Cardiac atrium fibroblast (primary cell): Measurements from ENCODE around the gene GIMAP4.

GRCh38 chr7:149310056-149310282 is 48.0 kb downstream of the ZNF783 start:
- RAMPAGE, long total RNA: no peak

- RAMPAGE, long total RNA: no peak
Observed at GRCh38 chr7:149330839-149331432, 68.9 kb downstream of the ZNF783 start.

DNA sequence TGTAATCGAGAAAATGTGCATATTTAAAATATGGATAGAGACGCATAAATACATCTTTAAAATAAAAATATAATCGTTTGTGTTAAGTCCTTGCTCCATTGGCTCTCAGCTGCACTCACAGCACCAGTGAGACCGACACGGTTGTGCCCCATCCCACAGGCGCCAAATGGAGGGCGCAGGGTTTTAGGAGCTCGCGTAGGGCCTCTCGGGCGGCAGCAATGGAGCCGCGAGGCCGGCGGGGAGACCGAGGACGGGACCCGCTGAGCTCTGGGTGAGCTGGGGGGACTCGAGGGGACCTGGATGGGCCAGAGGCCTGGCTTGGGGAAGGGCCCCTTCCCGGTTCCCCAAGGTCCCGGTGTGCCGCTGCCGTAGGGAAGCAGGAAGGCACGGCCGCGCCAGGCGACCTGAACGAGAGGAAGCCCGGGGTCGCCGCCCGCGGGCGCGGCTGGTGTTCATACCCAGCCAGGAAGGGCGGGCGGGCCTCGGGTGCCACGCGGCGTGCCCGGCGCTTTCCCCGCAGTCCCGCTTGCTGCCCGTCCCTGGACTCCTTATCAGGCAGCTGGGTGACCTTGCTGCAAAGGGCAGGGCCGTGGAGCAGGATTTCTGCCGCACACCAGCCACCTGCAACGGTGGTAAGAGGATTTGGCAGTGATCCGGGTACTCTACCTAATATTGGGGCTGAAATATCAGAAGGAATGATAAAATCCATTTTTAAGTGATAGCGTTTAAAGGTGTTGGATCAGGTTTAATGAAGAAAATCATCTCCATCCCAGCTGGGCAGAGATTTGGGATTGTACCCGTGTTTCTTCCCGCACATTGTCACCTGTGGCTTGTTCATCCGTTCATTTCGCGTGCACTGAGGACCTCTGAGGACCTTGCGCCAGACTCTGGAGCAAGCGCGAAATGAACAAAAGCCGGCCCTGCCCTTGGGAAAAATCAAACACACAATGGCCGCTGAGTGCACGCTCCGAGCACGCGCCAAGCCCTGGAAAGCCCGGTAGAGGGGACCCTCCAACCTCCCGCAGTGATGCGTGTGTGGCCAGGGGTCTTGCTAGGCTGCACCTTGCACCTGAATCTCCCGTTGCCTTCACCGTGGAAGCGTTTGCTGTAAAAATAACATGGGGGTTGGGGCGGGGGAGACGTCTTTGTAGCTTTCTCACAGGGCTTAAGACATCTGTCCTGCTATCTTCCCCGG is 37.8 kb downstream of the ZNF777 start:
- RAMPAGE, long total RNA: no peak

DNA sequence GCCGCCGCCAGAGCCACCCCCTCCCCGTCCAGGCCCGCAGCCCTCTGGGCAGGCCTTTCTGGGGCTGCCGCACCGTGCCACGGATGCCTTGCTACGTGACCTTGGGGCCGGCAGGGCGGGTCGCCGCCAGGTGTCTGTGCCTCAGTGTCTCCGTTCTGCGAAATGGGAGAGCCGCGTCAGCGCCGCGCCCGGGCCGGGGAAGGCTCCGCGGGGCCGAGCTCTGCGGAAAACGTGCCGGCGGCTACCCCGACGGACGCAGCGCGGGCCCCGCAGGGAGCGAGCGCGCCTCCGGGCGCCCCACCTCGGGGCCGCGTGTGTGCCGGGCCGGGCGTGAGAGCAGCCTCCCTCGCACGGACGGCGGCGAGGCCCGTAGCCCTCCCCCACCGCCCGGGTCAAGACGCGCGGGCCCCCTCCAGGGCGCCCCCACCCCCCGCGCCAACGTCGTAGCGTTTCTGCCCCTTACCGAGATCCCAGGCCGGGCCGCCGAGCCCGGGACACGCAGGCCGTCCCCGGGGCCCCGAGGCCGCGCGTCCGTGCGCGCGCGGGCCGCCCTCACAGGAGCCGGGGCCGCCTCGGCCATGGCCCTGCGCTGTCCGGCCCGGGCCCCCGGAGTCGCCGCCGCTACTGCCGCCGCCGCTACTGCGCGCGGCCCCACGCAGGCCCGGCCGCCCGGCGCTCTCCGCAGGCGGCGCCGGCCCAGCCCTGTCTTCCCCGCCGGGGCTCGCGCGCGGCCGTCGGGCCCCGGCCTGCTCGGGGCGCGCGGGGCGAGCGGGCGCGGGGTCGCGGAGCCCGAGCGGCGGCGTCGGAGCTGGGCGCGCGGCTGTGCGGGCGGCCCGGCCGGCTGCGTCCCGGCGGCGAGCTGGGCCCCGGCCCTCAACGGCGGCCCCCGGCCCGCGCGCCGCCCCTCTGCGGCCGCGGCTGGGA is 1.0 kb downstream of the ZNF777 start:
- RAMPAGE, long total RNA: no peak

- RAMPAGE, long total RNA: no peak
Observed at GRCh38 chr7:149473738-149474109, 12.9 kb upstream of the ZNF777 start.

- RAMPAGE, long total RNA: no peak
Observed at GRCh38 chr7:149590113-149591150, 92.8 kb upstream of the ZNF746 start.

DNA sequence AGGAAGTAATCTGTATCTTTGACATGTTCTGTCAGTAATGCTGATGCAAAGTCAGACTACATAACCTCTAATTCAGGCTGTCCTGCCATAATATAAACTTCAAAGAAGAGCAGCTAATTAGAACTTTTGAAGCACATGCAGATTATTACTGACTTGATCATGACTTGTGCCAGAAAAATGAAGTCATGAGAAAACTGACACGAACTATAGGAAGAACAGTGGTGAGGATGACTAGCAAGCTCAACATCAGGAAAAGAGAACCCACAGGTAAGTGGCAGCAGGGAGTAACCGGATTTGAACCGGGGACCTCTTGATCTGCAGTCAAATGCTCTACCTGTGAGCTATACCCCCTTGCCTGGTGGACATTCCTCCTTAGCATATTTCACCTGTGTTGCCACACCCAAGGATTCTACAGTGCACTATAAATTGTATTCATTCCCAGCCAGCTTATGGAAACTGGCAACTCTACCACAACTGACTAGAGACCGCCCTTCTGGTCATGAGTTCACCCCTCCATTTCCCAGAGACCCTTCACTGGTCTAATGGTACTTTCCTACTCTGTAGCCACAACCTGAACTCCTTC is 97.4 kb upstream of the ZNF746 start:
- RAMPAGE, long total RNA: no peak

GRCh38 chr7:149605956-149607020 is 108.5 kb upstream of the KRBA1 start:
- RAMPAGE, long total RNA: no peak

- RAMPAGE, long total RNA: no peak
Observed at GRCh38 chr7:149635780-149636041, 79.0 kb upstream of the KRBA1 start.

DNA sequence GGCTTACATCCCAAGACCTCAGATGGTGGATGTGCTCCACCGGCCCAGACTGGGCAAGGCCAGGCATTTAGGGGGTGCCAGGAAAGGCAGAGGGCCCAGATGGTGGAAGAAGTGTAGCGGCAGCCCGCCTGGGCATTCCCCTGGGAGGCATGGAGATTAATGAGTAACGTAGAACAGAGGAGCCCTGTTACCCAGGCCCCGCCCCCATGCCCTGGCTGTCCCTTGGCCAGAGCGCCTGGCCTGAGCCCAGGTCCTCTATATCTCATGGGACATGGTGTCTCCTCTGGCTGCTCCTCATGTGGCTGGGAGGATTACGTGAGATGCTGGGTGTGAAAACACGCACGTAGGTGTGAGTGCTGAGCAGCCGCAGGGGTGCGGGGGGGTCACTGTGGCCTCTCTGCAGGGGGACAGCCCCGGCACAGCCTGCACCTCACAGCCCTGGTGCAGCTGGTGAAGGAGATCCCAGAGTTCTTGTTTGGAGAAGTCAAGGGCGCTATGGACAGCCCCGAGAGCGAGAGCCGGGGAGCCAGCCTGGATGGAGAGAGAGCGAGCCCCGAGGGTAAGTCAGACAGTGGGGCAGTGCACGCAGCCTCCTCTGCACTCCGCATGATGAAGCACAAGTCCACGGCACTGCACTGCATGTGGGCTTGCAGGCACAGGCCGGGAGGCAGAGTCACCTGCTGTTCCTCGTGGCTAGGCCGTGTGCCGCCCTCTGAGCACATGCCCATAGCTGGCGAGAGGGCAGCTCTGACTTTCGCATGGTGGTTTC is 5.9 kb downstream of the KRBA1 start:
- RAMPAGE, long total RNA: no peak

DNA sequence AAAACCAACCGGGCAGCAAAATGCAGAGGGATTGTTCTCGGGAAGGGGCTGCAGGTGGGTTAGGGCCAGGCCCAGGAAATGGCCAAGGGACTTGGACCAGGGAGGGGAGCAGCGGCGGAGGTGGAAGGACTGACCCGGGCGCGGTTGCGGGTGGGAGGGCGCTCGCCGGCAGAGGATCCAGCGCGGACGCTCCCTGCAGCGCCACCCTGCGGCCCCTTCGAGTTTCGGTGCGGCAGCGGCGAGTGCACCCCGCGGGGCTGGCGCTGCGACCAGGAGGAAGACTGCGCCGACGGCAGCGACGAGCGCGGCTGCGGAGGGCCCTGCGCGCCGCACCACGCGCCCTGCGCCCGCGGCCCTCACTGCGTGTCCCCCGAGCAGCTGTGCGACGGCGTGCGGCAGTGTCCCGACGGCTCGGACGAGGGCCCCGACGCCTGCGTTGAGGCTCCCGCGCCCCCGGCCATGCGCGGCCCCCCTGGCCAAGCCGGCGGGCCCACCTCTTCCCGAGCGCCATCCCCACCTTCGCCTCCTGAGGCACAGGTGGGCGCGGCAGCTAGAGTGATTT is 16.8 kb upstream of the ZNF467 start:
- RAMPAGE, long total RNA: no peak

DNA sequence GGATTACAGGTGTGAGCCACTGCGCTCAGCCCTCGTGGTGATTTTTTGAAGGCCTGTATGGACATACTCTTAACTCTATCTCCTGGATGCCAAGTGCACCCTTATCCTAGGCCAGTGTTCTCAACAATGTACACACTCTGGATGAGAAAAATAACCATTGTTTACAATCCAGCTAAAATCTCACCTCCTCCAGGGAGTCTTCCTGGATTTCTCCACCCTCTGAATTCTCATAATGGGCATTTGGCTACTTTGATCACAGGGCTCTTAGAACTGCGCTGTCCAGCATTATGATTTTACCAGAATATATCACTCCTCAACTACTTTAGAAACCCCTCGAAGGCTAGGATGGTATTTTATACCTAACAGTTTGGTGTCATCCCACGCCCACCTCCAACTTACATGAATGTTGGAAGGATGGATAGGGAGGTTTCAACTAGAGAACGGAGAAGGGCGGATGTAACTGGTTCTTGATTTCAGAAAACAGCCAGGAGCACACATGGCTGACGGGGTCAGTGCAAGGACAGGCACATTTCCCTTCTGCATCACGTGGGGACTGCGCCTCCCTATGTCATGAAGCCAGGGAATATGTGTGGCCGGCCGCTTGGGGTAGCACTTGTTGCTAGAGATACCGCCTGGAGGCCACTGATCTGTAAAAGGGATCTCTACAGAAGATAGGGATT is 1.3 kb upstream of the ATP6V0E2 start:
- RAMPAGE, long total RNA: no peak

DNA sequence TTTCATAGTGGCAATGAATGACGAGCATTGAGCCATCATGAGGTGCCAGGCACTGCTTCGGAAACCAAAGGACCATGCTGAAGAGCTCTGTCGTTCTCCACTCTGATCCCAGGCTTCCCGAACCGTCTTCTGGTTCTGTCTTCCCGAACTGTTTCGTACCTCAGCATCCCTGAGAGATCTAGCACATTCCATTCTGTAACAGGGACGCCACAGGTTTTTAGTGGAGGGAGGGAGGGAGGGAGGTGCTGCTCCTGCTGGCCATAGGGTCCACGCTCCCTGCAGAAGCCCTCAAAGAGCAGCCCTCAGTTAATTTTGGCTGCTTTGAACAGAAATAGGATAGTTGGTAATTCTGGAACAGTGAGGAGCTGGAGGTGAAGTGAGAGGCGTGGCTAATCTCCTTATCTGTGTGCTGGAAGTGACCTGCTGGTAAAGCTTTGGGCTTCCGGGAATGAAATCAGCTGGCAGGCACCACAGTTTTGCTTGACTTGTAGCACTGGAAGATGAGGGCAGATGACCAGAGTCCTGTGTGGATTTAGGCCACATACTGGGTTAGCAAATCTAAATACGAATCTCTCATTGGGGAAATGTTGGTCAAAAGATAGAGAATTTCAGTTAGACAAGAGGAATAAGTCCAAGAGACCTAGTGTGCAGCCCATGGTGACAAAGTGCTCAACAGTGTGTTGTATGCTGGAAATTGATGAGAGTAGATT is 10.2 kb downstream of the ATP6V0E2 start:
- RAMPAGE, long total RNA: no peak

- RAMPAGE, long total RNA: no peak
Observed at GRCh38 chr7:150102501-150103297, 220.5 kb upstream of the LRRC61 start.

- RAMPAGE, long total RNA: no peak
Observed at GRCh38 chr7:150109534-150110089, 213.5 kb upstream of the LRRC61 start.

- RAMPAGE, long total RNA: no peak
Observed at GRCh38 chr7:150370605-150371268, 2.1 kb downstream of the REPIN1 start.

- RAMPAGE, long total RNA: no peak
Observed at GRCh38 chr7:150374016-150374860, 4.9 kb upstream of the ZNF775 start.

DNA sequence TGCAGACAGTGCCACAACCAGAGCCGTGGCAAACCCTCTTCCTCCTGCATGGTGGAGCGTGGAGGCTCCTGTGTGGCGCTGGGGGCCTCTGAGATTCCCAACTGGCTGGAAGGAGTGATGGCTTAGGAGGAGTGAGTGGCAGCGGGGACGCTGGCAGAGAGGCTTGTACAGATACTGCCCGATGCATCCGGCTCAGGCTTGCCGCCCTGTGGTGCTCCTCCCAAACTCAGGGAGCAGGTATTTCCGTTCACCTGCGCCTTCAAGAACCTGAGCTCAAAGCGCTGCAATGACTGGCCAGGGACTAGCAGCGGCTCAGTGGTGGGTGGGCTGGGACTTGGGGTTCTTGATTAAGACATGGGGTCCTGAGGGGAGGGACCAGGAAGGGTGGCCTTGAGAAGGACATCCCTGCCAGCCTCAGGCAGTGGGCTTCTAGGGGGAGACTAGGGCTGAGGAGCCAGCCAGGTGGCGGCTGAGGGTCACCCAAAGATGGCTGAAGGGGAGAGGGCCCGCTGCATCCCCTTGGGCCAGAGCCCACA is 3.0 kb downstream of the ZNF775 start:
- RAMPAGE, long total RNA: no peak

DNA sequence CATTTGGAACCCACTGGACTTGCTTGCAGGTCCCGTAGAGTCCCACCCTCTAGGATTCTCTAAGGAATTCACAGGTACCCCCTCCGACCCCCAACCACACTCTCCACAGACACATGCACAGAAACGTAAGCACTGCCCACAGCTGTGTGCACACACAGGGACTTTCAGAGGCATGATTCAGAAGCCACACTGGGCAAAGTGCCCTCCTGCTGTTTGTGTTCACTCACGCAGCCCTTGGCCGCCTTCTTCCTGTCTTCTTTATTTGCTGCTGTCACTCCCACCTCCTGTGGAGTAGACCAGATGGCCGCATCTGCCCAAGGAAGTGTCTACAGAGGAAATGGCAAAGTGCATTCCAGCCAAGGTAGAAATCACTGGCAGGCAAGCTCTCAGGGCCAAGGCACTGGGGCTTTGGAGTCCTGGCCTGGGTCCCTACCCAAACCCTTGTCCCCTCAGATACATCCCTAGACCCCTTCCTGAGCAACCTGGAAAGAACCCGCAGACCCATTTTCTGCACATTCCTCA is 21.7 kb upstream of the GIMAP8 start:
- RAMPAGE, long total RNA: no peak

GRCh38 chr7:150566951-150567731 is at the start of gene GIMAP4:
Gene GIMAP4, plus strand, starts transcription at chr7:150567390.
- RAMPAGE, long total RNA: no peak